ENCODE data around the gene CNIH1.

DNA sequence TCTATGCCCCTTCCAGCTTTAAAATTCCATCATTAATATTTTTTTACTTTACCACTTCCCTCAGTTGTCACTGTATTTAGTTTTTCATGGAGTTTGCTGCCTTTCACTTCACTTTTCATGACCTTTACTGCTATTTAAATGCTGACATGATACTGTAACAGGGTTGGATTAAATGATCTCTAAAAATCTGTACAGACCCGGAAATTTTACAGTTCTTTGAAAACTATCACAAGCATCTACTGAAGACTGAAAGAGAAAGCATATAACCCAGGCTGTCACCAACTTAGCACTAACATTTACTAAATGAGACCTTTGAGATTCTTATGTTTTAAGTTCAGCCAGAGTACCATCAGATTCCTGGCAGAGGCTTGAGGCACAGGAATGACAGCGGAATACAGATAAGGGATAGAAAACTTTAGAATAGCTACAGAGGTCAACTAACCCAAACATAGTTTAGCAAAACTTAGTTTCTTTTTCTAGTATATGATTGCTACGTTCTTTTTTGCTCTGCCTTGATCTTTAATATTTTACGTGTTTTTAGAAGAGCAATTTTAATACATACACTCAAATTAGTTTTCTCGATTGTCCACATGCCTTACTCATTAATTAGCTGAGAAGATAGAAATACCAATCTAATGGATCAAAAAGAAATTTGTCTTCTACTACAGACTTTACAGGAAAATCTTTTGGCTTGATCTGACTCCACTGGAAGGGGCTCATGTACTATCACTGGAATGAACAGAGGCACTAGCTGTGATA lies 91.7 kb upstream of the FERMT2 start:
- PRO-cap: no peak

DNA sequence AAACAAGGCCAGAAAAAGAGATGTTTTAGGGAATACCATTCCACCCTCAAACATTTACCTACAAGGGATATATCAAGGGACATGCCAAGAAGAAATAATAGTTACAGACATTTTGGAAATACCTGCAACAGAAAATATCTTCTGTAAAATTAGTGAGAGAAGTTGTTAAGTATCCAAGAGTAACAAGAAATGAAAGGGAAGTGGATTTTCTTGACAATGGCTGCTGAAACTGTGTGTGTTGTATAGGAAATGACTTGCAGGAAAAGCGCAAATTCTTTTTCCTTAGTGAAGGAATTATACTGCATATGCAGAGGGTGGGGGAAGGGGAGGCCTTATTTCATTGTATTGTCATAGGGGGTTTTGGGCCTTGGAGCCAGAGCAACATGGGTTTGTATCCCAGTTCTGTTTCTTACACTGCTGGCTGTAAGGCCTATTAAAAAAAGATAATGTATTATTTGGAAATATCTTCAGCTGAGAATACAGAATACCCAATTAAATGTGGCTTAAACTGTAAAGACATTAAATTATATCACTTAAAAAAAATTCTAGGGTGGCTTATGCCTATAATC lies 84.4 kb upstream of the DDHD1 start:
- PRO-cap: no peak

GRCh38 chr14:53355528-53356206 lies 202.5 kb upstream of the DDHD1 start:
- PRO-cap: no peak

- PRO-cap: no peak
Observed at GRCh38 chr14:53608392-53608935, 348.2 kb downstream of the BMP4 start.

DNA sequence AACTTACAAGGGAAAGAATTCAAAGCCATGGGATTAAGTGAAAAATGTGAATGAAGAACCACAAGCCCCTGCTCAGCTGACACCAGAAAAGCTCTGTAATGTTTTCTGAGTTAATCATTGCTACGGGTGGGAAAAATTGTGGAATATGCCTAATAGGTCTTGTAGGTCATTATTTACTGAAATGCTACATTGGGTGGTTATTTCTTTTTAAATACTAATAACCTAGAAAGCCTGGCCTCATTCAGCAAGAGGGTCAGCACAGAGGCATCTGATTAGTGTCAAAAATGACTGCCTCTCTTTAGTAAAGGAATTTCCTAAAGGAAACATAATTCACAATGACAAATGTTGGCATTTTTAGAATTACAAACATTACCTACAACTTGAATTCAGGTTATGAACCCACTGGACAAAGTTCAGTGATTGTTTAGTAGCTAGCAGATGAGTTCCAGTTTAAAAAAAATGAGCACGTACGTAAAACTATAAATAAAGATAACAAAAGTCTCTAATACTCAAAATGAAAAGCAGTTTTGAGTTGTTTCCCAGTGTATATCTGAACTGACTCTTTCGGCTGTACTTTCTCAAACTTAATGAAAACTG lies 75.3 kb downstream of the BMP4 start:
- PRO-cap: no peak

DNA sequence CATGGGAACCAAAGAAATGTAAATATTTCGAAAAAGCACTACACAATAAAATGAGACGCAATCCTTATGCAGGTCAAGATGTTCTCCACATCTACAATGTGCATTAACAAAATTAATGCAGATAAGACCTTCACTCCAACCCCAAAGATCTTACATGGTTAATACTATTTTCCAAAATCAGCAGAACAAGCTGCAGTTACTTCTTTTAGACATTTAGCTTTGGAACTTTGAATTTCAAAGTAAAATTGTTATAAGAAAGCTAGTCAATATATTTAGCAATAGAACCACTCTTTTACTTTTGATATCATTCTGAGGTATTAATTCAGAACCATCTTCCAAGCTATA lies 17.4 kb downstream of the CNIH1 start:
- PRO-cap: no peak

- PRO-cap: no peak
Observed at GRCh38 chr14:54426795-54427617, 14.2 kb downstream of the CNIH1 start.

DNA sequence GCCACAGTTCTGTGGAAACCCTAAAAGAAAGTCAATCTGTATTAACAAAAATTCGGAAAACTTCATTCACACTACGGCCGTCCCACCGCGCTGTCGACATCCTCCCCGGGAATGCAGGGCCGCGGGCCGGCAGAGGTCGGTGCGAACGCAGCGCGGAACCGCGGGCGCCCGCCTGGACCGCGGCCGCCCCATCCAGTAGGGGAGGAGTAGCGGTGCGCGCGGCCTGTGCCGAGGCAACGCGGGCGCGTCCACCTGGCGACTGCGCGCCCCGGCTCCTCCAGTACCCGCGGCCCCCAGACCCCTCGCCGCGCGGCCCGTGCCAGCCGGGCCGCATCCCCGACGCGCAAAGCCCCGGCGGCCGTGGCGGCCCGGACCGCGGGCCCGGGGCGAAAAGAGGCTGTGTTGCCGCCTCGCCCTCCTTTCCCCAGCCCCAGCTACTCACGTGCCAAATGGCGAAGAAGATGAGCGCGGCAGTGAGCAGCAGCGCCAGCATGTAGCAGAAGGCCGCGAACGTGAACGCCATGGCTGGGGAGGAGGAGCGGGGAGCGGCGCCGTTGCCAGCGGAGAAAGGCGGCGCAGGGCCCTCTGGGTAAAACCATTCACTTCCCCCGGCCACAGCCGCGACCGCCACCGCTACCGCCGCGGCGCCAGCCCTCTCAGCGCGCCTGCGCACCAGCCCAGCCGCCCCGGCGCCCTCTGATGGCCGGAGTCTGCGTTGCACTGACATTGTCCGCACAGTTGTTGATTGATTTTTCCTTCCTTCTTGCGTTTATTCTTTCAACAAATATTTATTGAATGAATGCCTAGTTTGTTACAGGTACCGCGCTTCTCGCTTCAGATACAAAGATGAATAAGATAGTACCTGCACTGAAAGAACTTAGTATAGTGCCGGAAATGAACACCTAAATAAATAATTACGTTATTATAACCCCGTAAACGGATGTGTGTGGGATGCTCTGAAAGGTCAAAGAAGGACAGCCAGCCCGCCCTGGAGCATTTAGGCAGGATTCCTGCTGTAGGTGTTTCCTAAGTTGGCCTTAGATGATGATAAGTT lies at the start of gene CNIH1:
TSS of gene CNIH1 (minus strand) at position 570 of the 1,054 bp plus-strand sequence.
- PRO-cap: no peak

- PRO-cap: no peak
Observed at GRCh38 chr14:54571567-54572765, 5.0 kb downstream of the SAMD4A start.

DNA sequence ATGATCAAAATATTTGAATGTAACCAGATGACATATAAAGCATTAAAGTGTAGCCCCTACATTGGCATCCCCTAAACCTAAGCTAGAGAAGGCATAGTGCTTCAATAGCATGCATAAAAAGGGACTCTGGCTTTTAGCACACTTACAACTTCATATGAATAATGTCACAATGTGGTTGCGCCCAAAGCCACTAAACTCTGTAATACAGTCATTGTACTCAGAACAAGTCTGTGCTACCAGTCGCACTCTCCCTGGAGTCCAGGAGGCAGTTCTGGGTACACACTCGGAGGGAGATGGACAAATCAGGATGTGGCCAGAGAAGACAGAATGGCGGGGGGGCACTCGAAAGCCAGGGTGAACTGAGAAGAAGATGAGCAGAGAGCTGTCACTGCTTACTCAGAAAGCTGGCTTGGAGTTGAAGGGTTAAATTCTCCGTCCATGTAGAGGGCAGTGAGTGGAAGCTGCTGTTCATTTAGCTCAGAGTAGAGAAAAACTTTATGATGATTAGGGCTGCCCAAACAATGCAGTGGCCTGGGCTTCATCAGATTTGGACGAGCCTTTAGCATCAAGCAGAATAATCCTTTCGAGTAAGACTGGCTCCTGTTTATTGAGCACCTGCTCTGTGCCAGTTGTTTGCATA lies 10.6 kb downstream of the SAMD4A start:
- PRO-cap: no peak

- PRO-cap: no peak
Observed at GRCh38 chr14:54606755-54607230, 39.9 kb downstream of the SAMD4A start.

DNA sequence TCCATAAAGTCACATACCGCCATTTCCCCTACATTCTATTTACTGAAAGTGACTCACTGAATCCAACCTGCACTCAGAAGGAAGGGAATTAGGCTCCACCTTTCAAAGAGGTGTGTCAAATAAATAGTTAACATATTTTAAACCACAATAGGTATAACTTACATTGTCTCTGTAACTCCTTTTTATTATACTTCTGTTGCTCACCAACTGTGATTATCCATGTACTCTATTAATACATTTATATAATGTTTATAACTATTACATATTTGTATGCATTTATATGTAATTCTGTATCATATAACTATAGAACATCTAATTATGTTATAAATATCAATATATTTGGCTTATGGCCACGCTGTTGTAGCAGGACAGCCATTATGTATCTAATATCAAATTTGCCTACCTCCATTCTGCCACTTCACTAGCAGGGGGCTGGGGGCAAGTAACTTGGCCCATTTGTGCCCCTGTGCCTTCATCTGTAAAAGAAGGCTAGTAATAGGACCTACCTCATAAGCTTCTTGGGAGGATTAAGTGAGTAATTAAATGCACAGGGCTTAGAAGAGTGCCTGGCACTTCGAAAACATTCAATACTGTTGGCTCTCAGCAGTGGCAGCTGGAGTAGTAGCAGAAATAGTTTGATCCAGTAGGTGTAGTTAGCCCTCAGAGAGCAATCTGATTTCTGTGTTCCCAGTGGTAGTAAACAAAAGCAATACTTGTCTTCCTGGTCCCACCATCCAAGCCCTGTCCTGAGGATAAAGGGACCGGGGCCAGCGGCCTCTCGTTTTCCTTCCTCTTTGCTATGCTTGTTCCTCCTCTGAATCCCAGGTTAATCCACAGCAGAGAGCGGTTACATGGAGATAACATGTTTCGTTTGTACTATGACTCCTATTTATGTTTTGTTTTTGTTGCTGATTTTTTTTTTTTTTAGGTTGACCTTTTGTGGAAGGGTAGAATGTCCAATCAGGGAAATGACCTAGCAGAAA lies 131.4 kb downstream of the SAMD4A start:
- PRO-cap: no peak

DNA sequence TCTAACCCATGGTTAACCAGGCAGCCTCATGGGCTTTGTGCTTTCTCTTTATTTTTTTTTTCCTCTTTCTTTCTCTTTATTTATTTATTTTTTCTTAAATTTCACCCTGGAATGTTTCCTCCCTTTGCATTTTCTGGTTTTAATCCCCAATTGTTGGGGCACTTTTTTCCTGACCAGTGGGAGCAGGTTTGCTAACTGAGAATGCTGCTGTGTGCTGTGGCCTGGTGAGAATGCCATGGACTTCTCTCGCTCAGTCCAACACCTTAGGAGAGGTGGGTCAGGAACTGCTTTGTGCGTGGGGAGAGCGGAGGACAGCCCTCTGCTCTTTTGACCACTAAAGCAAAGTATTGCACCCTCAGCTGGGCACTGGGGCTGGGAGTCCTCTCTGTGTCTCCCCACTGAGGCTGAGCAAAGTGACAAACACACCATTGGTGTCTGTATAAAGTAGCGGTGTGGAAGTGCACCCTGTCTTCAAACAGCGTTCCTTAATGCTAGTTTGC lies 136.1 kb downstream of the SAMD4A start:
- PRO-cap: no peak

- PRO-cap: no peak
Observed at GRCh38 chr14:54706412-54706993, 139.6 kb downstream of the SAMD4A start.

DNA sequence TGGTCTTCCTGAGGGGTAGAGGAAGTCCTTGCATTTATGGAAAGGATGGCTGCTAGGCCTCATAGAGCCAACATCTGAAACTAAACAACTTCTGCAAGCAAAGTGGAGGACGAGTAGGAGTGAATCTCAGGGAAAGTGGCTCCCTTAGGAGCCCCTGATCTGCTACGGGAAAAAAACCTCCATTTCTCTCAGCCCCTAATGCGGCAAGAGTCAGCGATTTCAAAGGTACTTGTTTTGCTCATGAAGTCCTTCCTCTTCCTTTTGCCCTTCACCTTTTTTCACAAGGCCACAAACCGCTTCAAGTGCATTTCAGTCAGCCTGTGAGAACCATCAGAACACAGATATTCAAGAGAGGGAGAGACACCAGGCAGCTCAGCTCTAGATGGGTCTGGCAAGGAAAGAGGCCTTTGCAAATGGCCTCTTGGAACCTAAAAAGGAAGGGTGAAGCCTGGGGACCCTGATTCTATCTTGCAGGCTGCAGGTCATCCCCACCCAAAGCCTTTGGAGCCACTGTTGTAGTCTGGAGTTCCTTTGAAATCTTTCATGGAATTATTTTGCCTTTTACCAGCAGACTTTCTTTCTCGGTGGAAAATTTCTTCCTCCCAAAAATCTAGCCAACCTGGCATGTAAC lies 144.9 kb downstream of the SAMD4A start:
- PRO-cap: no peak

- PRO-cap: no peak
Observed at GRCh38 chr14:54730044-54730889, 163.3 kb downstream of the SAMD4A start.

- PRO-cap: no peak
Observed at GRCh38 chr14:54772356-54772666, 130.3 kb downstream of the GCH1 start.

DNA sequence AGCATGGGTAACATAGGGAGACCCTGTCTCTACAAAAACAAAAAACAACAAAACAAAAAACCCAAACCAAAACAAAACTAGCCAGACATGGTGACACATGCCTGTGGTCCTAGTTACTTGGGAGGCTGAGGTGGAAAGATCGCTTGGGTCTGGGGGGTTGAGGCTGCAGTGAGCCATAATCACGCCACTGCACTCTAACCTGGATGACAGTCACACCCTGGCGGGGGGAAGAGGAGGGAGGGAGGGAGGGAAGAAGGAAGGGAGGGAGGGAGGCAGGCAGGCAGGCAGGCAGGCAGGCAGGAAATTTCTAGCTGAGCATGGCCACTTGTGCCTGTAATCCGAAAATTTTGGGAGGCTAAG lies 56.5 kb upstream of the GCH1 start:
- PRO-cap: unidirectional peak, plus-strand start at position 254 of the sequence

- PRO-cap: no peak
Observed at GRCh38 chr14:55058812-55059518, 7.5 kb downstream of the MAPK1IP1L start.

GRCh38 chr14:55126231-55126580 lies 2.8 kb upstream of the LGALS3 start:
- PRO-cap: no peak

Data from parotid gland (tissue), 1 donor.